Anterior vena cava (tissue), 1 donor: ENCODE measurements around the genes ZNF500 and ROGDI.

DNA sequence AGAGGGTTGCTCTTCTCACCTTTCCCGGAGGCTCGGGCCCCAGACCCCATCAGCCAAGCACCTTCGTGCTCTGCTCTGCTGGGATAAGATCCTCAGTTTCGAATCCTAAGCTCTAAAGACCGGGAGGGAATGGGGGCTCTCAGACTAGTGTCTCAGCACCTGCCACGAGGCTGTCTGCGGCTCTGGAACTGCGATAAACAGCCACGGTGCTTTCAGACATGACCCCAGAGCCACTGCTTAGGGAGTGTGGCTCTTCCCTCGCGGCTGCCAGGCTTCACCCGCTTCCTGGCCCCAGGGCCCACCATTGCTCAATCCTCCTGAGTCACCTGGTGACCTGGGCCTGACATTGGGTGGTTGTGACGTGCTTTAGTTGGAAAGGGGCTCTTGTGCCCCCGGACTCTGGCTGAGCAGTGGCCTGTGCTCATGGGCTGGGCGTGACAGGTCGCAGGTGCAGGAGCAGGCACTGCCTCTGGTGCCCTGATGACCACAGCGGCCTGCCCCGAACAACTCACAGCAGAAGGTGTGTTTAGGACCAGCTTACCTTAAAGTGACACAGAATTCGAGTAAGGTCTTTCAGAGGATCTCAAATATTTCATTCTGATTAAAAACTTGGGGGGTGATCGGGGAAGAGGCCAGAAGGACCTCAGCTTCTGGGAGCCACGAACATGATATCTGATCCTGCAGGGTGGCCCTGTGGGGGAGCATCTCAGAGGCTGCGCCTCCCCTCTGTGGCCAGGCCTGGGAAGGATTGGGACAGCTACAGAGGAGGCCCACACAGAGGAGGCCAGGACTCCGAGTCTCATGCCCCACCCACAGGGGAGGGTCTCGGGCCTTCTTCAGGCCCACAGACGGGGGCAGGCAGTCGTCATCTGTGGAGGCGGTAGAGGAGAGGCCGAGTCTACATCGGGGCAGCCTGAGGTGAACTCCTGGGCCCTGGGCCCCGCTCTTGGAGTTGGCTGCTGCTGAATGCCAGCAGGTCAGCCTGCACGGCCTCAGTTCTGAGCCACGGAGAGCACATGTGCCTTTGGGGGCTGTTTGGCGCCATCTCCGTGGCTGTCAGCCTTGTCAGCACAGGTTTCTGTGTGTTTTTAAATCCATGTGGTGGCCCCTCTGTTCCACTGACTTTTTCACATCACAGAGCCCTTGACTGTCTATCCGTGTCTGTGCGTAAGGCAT is 8.4 kb upstream of the NUDT16L1 start:
- PRO-cap = no peak

GRCh38 chr16:4713115-4713647 is 19.8 kb downstream of the NUDT16L1 start:
- PRO-cap = no peak

GRCh38 chr16:4743155-4743901 is 9.0 kb downstream of the DNAAF8 start:
- PRO-cap = no peak

GRCh38 chr16:4766814-4767644 is at the start of gene ZNF500:
Gene ZNF500, minus strand, starts transcription at chr16:4767162.
- PRO-cap = bidirectional peak, plus-strand start at chr16:4767317, minus-strand start at chr16:4767186

DNA sequence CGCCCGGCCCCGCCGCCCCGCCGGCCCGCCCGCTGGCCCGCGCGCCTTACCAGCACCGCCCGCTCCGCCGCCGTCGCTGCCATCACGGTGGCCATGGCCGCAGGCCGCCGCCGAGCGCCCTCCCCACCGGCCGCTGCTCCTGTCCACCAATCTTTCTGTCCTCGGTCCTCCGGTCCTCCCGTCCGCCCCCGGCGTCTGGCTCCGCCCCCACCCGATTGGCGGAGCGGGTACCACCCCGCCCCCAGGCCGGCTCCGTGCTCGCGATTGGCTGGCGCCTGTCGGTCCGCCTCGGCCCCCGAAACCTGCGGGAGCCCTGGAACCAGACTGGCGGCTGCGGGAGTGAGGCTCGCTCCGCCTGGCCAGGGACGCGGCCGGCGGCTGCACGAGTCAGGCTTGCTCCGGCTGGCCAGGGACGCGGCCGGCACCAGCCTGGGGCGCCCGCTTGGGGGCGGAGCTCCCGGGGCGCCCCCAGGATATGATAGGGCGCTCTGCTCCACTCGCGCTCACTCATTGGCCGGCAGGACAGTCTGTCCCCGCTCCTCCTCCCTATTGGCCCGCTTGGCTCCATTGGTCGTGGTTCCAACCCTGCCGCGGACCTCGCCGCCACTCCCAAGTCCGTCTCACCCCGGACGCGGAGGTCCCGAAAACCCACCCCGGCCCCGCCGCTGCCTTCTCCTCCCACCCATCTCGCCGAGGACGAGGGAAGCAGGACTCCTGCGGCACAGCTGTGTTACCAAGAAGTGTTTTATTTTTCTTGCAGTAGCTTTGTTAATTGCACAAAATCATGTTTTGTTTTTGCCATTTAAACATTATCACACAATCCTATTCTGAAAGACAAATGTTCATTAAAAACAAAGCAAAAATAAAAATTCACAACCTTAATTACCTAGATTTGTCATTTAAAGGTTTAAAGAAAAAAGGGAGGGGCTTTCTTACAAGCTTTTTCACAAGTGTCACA is at the start of gene ROGDI:
Gene ROGDI, minus strand, starts transcription at position 157 of the 958 bp plus-strand sequence.
- PRO-cap = bidirectional peak, plus-strand start at position 327 of the sequence, minus-strand start at position 197 of the sequence

DNA sequence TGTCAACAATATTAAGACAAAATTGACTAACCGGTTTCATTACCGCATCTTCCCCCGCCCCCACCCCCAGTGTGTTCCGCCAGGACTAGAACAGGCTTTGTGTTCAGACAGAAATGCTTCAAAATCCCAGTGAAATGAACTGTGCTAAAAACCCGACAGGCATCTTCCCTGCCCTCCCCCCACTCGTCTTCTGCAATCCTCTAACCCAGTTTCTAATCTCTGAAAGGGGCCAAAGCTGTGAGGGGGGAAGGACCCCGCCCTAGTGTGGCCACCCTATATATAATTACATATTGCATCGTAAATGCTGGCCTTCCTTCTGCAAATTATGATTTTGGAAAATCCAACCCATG is 1.1 kb upstream of the ROGDI start:
- PRO-cap = no peak

GRCh38 chr16:4863635-4864183 is 16.4 kb downstream of the UBN1 start:
- PRO-cap = no peak

GRCh38 chr16:4876673-4877197 is 29.5 kb downstream of the UBN1 start:
- PRO-cap = no peak

DNA sequence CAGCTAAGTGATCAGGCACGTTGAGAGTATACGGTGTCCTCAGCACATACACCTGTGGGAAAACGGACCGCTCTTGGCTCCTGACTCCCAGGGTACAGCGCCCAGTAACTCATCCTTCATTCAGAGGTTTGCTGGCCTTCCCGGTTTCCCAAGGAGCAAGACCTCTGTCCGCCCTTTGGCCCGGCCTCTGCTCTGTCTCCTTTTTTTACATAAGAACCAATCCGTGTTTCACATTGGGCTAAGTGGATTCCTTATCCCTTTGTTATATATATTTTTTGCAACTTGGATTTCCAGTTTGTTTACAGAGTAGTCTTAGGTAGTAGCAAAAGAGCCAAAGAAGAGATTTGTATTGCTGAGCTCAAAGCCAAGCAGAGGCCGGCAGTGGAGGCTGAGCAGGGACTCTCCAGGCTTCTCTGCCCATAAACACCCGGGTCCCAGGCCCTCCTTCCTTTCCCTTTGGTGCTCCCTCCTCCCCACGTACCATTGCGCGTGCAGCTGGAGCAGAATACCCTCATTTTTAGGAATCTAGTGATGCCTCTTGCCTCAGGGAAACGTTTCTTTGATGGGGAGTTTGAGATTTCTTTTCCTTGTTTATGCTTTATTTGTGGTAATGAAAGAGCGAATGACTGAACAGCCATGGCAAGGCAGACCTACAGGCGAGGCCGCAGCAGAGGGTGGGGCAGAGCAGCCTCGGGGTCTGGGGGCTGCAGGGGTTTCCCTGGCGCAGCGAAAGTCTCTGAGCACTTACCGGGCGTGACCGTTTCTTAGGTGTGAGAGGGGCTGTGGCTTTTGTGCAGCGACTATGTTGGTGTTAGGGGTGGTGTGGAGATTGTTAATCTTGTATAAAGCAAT is 34.4 kb downstream of the UBN1 start:
- PRO-cap = no peak

- PRO-cap = no peak
Measured at GRCh38 chr16:4976222-4976490, 18.0 kb downstream of the SEC14L5 start.

DNA sequence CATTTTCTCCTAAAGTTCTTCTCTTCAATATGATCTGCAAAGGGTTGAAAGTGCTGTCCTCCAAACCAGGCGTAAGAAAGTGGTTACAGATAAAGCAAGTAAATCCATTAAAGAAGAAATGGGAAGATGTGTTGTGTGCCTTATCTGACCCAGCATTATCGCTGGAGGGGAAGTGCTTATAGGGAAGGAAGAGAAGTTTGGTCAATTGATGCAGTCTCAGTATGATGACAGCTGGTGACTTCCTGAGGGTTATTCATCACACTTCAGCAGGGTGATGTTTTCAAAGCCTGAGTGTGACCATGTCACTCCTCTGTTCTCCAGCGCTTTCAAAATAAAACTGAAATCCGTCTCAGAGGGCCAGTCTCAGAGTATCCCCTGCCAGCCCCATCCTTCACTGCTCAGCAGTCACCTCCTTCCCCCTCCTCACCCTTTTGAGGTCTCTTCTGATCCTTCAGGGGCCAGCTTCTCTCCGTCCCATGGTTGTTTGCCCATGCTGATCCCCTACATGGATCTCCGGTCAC is 808.5 kb downstream of the RBFOX1 start:
- PRO-cap = no peak

- PRO-cap = no peak
Measured at GRCh38 chr16:8547913-8548286, 42.4 kb downstream of the TMEM114 start.

- PRO-cap = no peak
Measured at GRCh38 chr16:8641002-8641402, 19.5 kb downstream of the METTL22 start.

GRCh38 chr16:8801654-8802283 is 4.1 kb downstream of the PMM2 start:
- PRO-cap = no peak

DNA sequence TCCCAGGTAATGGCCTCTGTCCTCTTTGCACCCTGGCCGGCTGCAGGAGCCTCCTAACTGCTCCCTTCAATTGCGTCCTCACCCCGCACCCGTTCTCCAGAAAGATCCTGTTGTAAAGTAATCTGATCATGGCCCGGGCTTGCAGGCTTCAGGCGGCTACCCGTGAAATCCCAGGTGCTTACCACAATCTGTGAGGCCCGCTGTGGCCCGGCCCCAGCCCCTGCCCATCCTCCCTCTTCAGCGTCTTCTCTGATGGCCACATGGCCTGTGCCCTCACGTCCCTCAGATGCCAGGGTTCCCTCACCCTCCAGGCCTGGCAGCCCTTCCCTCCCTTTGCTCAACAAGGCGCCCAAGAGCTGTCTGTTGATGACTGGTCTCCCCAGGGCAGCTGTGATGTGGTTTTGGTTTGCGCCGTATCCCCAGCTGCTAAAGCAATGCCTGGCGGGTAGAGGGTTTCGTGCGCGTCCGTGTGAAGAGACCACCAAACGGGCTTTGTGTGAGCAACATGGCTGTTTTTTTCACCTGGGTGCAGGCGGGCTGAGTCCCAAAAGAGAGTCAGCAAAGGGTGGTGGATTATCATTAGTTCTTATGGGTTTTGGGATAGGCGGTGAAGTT is 35.1 kb downstream of the PMM2 start:
- PRO-cap = no peak

DNA sequence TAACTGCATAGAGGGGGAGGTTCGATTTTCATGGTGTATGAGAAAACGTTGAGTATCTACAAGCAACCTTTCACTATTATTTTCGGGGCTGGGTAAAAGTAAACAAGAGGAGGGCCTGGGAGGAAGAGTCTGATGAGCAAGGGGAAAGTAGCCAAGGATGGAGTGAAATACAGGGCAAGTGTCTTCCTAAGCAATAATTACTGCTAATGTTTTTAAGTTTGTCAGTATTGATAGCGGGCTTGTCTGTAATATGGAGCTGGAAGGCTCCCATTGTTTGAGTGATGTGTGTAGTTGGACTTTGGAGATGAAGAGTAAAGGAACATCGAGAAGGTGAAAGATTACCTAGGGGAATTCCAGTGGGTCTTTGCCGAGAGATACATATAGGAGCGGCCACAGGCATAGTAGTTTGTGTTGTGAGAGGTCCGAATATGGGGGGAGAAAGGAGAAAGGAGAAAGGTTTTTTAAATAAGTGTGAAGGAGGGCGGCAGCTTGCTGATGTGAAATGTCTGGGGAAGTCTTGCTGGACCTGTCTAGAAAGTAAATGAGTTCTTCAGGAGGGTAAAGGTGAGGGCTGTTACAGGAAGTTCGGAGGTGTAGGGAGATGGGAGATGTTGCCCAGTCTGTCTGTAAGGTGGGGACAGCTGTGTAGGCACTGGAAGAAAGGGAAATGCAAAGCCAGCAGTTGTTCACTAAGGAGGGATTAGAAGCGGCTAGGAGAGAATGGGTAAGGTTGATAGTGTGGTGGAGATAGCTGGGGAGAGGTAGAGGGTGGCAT is 29.2 kb downstream of the CARHSP1 start:
- PRO-cap = no peak

- PRO-cap = no peak
Measured at GRCh38 chr16:8890060-8890876, 8.1 kb downstream of the LITAFD start.

DNA sequence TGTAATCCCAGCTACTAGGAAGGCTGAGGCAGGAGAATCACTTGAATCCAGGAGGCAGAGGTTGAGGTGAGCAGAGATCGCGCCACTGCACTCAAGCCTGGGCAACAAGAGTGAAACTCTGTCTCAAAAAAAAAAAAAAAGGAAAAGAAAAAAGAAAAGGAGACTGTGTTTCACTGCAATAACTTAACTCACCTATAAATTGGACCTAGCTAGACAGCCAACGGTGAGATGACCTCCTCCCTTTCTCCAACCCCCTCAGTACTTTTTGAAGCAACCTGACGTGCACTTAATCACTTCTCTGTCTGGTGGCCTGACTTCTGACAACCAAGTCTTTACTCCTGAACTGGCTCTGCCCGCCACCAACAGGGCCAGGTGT is 21.6 kb downstream of the LITAFD start:
- PRO-cap = no peak

DNA sequence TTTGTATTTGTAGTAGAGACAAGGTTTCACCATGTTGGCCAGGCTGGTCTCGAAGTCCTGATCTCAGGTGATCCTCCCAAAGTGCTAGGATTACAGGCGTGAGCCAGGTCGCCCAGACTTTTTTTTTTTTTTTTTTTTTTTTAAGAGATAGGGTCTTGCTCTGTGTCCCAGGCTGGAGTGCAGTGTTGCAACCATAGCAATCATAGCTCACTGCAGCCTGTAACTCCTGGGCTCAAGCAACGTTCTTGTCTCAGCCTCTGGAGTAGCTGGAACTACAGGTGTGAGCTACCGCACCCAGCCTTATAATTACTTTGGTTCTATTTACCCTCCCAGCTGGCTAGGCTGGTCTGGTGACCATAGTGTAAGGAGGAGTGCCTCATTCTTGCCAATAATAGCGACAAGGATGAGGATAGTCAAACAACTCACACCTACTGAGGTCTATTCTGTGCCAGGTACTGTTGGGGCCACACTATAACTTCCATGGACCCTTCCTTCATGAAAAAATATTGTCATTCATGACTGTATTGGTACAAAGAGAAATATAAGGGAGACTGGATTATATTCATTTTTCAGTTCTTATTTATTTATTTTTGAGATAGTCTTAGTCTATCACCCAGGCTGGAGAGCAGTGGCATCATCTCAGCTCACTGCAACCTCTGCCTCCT is 39.7 kb upstream of the USP7 start:
- PRO-cap = no peak

GRCh38 chr16:9125259-9125928 is 34.0 kb downstream of the HAPSTR1 start:
- PRO-cap = no peak